Anterior vena cava (tissue), 1 donor: ENCODE measurements around a stretch of chr9.

DNA sequence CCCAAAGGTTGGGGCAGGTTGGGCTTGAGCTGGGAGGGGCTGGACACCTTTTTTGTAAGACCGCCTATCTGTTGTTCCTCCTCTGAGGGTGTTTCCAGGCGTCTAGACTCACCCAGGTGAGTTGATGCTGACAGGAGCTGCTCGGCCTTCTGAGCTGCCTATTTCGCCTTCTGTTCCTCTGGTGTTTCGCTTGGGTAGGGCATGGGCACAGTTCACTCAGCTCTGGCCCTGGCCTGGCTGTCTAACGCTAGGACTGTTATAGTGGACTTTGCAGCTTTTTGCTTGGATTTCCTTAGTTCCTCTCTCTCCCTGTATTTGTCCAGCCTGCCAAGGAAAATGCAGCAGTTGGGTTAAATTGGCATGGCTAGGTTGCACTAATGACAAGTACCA lies 2.2 kb downstream of the WDR5 start:
- PRO-cap, result no peak

- PRO-cap, result no peak
These were observed 23.0 kb downstream of the WDR5 start for GRCh38 chr9:134158528-134159676.

GRCh38 chr9:134175201-134175657 lies 39.3 kb downstream of the WDR5 start:
- PRO-cap, result no peak

- PRO-cap, result no peak
These were observed 41.1 kb downstream of the WDR5 start for GRCh38 chr9:134176739-134177567.

- PRO-cap, result no peak
These were observed 70.3 kb downstream of the WDR5 start for GRCh38 chr9:134206096-134206625.

GRCh38 chr9:134226156-134226586 lies 90.3 kb downstream of the WDR5 start:
- PRO-cap, result no peak

- PRO-cap, result unidirectional peak, plus-strand start at chr9:134325459
These were observed 1.0 kb upstream of the RXRA start for GRCh38 chr9:134325059-134325793.

- PRO-cap, result no peak
These were observed 19.8 kb downstream of the RXRA start for GRCh38 chr9:134345789-134346622.

DNA sequence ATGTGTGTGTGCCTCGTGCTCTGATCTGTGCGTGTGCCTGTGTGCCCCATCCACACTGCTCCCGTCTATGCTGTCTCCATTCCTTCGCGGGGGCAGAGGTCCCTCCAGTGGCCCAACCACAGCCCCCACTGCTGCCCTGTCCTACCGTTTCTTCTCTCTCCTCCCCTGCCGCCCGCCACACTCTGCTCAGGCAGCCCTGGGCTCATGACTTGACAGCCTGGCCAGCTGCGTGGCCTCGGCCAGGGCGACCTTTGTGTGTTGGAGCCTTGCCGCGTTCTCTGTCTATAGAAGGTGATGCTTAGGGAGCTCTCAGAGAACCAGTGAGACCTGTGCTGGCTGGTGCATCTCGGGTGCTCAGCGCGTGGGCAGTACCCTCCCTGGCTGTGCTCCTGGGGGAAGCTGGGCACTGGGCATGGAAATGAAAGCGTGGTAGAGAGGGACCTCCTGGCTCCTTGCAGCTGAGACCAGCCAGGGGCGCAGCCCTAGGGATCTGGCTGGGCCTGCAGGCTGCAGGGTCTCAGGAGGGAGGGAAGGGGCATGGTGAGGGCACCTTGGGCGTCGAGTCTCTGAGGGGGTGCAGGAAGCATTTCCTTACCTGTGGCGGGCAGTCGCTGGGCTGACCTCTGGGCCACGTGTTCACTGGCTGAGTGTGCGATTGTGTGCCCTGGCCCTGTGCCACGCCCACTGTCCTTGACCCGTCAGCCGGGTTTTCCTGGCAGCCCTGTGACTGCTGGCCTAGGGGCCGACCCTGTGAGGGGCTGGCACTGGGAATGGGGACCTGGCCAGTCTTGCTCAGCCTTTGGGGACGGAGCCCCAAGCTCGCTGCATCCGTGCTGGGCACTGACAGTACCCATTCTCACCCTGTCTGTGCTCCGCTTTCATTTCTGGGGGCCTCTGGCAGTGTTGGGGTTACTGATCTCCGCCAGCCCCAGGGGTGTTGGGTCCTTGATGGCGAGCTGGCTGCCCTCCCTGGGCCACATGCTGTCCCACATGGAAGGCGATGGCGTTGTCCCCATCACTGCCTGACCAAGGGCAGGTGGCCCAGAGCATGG lies 50.4 kb downstream of the RXRA start:
- PRO-cap, result no peak

DNA sequence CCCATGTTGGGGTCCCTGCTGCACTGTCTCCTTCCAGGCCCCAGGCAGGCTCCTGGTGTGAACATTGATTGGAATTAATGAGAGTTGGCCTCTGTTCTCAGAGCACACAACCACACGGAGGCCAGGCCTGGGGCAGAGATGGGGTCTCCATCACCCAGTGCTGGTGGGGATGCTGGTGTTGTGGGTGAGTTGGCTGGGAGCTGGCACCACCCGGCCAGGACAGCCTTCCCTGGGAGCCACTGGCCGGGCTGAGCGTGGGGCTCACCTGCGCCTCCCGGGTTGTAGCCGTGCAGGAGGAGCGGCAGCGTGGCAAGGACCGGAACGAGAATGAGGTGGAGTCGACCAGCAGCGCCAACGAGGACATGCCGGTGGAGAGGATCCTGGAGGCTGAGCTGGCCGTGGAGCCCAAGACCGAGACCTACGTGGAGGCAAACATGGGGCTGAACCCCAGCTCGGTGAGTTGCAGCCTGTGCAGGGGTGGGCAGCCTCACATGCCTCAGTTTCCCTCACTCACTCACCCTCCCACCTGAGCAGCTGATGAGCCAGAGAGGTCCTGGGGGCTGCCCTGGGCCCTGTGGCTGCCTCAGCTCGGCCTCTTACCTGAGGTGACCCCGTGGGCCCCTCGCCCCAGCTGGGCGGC lies 90.7 kb downstream of the RXRA start:
- PRO-cap, result no peak

GRCh38 chr9:134419344-134420112 lies 93.3 kb downstream of the RXRA start:
- PRO-cap, result no peak

- PRO-cap, result no peak
These were observed 95.3 kb downstream of the RXRA start for GRCh38 chr9:134421600-134422001.

DNA sequence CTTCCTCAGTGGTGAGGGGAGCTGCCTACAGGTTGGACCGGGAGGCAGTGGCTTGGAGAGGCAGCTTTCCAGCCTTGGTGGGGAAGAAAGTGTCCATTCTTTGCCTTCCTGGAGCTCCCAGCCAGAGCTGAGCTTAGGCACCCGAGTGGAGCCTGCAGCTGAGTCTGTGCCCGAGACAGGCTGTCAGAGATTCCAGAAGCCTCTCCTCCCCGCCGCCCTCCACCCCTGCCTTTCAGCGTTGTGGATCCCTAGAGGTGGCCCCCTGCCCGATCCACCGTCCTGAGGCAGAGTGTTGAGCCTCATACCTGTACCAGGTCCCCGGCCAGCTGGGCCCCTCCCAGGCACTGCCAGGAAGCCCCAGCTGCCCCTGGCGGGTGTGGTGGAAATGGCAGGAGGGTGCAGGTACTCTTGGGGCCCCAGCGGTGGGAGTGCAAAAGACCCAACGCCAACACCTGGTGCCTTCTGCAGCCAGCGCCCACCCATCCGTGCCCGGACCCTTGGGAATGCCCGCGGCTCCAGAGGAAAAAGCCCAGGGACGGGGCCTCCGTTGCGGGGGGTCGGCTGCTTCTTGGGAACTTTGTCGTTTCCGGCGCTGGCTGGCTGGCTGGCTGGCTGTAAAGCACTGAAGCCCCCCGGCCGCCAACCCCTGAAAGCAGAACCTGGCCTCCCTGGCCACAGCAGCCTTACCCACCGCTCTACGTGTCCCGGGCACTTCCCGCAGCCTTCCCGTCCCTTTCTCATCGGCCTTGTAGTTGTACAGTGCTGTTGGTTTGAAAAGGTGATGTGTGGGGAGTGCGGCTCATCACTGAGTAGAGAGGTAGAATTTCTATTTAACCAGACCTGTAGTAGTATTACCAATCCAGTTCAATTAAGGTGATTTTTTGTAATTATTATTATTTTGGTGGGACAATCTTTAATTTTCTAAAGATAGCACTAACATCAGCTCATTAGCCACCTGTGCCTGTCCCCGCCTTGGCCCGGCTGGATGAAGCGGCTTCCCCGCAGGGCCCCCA lies 112.3 kb downstream of the RXRA start:
- PRO-cap, result no peak

DNA sequence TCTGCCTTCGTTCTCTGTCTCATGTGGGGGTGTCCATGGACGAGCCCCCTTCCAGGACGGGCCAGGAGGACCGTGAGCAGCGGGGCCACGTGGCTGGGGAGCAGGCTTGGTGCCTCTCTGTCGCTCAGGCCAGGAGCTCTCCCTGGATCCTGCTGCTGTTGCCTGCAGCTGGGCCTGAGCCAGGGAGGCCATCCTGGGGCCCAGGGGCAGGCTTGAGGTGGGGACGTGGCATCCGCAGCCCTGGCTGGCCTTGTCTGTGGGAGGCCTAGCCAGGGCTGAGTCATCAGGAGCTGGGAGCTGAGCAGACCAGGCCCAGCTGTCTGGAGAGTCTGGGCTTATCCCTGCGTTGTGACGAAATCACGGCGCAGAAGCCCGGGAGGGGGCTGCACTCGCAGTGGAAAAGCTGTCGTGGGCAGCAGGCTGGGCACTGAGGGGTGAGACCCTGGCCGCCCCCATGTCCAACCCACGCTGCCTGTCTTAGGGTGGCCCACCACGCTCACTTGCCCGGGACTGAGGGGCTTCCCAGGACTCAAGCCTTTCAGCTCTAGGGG lies 138.8 kb upstream of the COL5A1 start:
- PRO-cap, result no peak

- PRO-cap, result no peak
These were observed 4.2 kb upstream of the COL5A1 start for GRCh38 chr9:134637263-134637863.

GRCh38 chr9:134752195-134752766 lies 110.7 kb downstream of the COL5A1 start:
- PRO-cap, result no peak

DNA sequence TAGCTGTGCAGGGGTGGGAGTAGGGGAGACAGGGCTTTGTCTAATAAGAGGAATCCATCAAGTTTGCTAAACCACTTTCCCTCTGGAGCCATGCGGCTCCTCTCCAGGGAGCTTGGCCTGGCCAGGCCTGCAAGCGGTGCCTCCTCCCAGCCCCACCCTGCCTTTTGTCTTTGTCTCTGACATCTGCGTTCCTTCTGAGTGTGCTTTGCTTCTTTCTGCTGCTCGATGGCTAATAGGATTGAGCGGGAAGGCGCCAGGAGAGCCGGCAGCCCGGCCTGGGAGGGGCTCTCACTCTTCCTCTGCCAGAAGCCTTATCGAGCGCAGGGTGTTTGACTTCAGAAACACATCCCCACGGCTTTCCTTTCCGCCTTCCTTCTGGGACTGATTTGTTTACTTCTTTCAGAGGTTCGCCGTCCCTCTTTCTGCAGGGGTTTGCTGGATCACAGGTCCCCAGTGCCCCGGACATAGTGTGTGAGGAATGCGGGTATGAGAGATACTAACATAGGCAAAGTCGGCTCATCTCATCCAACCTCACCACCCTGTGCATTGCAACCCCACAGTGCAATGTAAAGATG lies 26.8 kb upstream of the FCN1 start:
- PRO-cap, result no peak

- PRO-cap, result no peak
These were observed 46.8 kb downstream of the OLFM1 start for GRCh38 chr9:135134074-135134793.

- PRO-cap, result no peak
These were observed 59.9 kb downstream of the OLFM1 start for GRCh38 chr9:135147210-135147886.

DNA sequence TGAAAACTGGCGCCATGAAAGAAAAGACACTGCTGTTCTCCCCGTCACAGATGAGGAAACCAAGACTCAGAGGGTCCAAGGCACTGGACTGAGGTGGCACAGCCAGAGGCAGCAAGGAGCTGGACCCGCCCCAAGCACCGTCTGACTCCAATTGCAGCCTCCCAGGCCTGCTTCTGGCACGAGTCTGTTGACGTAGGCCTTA lies 193.2 kb downstream of the OLFM1 start:
- PRO-cap, result no peak